Ishikawa (cell line): Measurements from ENCODE around the genes CRELD2, IL17REL and HDAC10.

- RRBS = 89% methylated on average over 13 of the region's 26 CpGs
Measured at GRCh38 chr22:49838604-49839341, 11.1 kb upstream of the BRD1 start.

DNA sequence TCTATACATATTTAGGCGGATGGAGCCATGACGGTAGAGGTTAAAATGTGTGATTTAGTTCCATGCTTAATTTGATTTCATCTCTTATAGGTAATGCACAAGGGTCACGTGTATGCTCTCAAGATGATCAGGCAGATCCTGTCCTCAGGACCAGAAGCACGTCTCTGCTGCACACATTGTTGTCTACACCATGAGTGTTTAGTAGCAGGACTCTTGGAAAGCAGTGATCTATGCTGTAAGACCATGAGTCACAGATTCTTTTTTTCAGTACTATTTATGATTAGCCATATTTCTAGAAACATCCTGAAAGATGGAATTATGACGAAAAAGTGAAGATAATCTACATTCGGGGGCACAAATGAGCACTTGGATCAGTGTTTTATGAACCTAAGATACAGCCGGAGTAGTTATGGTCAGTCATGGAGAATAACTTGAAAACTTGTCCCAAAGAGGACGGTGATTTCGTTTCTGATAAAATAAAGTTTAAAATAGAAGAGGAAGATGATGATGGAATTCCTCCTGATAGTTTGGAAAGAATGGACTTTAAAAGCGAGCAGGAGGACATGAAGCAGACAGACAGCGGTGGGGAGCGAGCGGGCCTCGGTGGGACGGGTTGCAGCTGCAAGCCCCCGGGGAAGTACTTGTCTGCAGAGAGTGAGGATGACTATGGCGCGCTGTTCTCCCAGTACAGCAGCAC lies 29.7 kb downstream of the ZBED4 start:
- RRBS = 93% methylated on average over 1 of the region's 18 CpGs

DNA sequence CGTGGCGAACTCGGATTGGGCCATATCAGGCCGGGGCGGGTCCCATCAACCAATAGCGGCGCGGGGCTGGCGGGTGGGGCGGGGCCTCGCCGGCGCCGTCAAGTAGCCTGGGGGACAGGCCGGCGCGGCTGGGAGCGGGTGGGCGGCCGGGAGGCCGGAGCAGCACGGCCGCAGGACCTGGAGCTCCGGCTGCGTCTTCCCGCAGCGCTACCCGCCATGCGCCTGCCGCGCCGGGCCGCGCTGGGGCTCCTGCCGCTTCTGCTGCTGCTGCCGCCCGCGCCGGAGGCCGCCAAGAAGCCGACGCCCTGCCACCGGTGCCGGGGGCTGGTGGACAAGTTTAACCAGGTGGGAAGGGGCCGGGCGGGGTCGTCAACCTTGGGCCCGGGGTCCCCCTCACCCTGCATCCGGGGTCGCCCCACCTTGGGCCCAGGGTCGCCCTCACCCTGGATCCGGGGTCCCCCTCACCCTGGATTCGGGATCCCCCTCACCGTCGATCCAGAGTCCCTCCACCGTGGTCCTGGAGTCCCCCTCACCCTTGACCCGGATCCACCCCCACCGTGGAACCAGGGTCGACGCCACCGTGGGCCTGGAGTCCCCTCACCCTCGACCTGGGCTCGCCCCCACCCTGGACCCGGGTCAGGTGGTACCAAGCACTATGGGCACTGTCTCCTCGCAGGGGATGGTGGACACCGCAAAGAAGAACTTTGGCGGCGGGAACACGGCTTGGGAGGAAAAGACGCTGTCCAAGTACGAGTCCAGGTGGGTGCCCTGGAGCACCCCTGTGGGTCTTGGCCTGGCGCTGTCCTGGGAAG lies at the start of gene CRELD2:
CRELD2 (plus strand) TSS at position 81 of the 812 bp plus-strand sequence.
- RRBS = 2% methylated on average over 42 of the region's 72 CpGs

GRCh38 chr22:49925349-49926420 lies 7.3 kb downstream of the CRELD2 start:
- RRBS = 98% methylated on average over 2 of the region's 39 CpGs

DNA sequence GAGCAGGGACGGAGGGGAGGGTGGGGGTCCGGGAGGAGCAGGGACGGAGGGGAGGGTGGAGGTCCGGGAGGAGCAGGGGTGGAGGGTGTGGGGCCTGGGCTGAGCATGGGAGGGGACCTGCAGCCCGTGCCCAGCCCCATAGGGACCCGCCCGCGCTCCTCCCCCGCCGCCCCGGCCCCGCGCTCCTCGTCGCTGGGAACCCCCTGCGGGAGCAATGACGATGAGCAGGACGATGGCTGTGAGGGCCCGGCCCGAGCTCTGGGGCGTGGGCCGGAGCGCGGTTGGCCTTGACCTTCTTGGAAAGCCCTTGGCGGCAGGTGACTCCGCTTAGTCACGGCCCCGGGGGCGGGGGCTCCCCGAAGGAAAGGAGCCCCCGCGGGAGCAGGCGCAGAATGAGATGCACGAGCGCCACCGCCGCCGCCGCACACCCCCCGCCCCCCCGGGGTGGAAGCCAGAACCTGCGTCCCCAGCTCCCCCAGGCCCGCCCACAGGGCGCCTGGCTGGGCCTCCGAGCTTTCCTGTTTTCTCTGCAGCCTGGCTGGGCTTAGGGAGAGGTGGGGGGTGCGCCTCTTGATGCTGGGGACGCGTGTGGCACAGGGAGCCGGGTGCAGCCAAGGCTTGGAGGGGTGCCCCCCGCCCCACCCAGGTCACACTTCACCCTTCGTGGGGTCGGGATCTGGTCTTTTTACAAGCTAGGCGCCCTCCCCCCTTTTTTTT lies 17.7 kb downstream of the CRELD2 start:
- RRBS = 2% methylated on average over 32 of the region's 53 CpGs

GRCh38 chr22:49952969-49953908 lies 7.3 kb upstream of the PIM3 start:
- RRBS = no CpG with 5 or more reads among the region's 29 CpGs

GRCh38 chr22:49992790-49993558 lies 19.6 kb downstream of the IL17REL start:
- RRBS = 19% methylated on average over 7 of the region's 24 CpGs

DNA sequence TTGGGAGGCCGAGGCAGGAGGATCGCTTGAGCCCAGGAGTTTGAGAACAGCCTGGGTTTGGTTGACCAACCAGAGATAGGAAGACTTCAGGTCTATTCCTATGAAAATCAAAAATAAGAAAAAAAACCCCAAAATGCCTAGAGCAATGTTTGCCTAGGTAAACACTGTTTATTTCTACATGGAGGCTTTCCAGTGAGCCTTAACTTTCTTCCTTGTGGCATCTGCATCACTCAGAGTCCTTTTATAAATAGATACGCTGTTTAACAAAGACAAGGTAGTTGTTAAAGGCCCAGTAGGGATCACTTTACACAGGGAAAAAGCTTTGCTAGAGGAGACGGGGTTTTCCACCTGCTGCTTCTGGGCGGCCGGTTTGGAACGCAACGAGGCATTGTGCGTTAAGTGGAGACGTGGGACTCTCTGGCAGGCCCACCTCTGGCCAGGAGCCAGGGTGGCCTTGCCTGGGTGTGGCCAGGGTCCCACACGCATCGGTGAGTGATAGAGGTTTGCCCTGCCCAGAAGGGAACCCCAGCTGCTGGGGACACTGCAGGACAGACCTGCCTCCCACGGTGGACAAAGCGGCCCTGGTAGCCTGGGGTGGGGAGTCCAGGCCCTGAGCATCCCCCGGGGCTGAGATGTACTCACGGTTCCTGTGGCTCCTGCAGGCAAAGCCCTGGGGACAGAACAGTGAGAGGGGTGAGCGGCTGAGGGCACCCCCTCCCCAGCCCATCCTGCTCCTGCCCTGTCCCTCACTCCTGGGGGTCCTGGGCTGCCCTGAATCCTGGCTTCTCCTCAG lies 4.4 kb downstream of the IL17REL start:
- RRBS = no CpG with 5 or more reads among the region's 17 CpGs

GRCh38 chr22:50012474-50013040 lies at the start of gene IL17REL:
IL17REL (minus strand) TSS chr22:50012765.
- RRBS = no CpG with 5 or more reads among the region's 18 CpGs

DNA sequence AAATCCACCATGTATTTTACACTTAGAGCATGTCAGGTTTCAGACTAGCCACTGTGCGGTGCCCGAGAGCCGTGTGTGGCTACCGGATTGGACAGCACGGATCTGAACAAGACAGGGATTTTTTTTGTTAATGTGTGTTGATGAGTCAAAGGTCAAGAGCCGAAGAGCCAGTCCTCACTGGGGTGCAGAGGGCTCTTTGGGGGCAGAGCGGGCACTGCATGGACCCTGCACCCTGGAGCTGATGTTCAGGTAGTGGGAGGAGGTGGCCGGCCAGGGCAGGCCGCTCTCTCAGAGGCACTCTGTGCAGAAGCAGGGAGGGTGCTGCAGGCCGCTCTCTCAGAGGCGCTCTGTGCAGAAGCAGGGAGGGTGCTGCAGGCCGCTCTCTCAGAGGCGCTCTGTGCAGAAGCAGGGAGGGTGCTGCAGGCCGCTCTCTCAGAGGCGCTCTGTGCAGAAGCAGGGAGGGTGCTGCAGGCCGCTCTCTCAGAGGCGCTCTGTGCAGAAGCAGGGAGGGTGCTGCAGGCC lies 23.6 kb upstream of the PANX2 start:
- RRBS = no CpG with 5 or more reads among the region's 17 CpGs

DNA sequence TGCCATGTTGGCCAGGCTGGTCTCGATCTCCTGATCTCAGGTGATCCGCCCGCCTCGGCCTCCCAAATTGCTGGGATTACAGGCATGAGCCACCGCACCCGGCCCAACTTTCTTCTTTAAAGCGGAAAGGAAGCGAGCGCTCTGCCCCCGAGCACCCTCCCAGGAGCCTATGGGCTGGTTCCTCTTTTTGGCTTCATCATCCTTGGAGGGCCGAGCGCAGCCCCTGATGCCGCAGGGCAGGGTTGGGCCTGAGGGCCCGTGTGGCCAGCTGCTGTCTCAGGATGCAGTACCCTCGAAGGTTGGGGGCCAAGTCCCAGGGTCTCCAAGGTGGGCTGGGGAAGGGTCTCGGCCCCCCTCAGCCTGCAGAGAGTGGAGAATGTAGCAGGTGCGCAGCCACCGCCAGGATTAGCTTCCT lies 2.7 kb downstream of the PANX2 start:
- RRBS = no CpG with 5 or more reads among the region's 18 CpGs

DNA sequence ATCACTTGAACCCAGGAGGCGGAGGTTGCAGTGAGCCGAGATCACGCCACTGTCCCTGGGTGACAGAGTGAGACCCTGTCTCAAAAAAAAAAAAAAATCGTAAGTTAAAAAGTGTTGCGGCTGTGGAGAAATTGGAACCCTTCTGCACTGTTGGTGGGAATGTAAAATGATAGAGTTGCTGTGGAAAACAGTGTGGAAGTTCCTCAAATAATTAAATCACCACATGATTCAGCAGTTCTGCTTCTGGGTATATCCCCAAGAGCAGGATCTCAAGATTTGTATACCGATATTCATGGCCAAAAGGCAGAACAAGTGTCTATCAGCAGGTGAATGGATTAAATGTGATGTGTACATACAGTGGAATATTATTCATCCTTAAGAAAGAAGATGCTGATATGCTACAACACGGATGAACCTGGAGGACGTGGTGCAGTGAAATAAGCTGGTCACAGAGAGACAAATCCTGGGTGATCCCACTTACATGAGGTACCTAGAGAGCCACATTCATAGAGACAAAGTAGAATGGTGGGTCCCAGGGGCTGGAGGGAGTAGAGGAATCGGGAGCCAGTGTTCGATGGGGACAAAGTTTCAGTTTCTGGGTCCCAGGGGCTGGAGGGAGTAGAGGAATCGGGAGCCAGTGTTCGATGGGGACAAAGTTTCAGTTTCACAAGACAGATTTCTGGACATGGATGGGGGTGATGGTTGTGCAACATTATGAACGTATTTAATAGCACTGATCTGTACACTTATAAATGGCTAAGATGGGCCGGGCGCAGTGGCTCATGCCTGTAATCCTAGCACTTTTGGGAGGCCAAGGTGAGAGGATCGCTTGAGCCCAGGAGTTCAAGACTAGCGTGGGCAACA lies 4.0 kb downstream of the SELENOO start:
- RRBS = no CpG with 5 or more reads among the region's 17 CpGs

DNA sequence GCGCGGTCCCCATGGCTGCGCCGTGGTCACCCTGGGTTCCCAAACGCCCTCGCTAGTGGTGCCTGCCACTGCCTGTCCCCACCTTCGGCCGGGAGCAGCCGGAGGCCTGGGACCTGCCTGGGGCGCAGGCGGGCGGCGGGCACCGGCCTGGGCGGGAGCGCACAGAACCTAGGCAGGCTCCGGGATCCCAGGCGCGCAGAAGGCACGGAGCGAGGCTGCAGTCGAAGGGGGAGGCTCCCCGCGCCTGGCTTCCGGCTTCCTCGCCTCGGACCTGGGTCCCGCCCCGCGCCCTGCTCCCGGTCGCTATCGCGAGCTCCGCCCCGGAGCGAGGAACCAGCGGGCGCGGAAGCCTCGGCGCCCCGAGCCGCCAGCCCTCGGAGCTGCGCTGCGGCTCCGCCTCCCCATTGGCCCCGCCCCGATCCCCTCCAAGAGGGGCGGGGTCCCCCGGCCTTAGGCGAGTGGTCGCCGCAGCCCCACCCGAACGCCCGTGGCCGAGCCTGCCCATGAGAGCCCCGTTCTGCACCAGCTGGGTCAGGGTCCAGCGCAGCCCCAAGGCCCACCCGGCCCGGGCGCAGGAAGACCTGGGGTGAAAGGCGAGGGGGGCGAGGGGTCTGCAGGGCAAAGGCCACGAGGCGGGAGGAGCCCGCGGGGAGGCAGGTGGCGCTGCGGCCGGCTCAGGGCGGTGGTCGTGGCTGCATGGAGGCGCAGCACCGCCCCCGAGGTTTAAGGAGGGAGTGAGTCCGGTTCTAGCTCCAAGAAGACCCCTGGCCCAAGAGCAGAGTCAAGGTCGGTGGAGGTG lies at the start of gene HDAC10:
HDAC10 (minus strand) TSS at position 246 of the 799 bp plus-strand sequence.
- RRBS = 25% methylated on average over 57 of the region's 80 CpGs

- RRBS = 91% methylated on average over 4 of the region's 19 CpGs
Measured at GRCh38 chr22:50259152-50259655, 2.3 kb downstream of the MAPK12 start.

- RRBS = 2% methylated on average over 35 of the region's 70 CpGs
Measured at GRCh38 chr22:50271323-50272134, 1.3 kb upstream of the MAPK11 start.

DNA sequence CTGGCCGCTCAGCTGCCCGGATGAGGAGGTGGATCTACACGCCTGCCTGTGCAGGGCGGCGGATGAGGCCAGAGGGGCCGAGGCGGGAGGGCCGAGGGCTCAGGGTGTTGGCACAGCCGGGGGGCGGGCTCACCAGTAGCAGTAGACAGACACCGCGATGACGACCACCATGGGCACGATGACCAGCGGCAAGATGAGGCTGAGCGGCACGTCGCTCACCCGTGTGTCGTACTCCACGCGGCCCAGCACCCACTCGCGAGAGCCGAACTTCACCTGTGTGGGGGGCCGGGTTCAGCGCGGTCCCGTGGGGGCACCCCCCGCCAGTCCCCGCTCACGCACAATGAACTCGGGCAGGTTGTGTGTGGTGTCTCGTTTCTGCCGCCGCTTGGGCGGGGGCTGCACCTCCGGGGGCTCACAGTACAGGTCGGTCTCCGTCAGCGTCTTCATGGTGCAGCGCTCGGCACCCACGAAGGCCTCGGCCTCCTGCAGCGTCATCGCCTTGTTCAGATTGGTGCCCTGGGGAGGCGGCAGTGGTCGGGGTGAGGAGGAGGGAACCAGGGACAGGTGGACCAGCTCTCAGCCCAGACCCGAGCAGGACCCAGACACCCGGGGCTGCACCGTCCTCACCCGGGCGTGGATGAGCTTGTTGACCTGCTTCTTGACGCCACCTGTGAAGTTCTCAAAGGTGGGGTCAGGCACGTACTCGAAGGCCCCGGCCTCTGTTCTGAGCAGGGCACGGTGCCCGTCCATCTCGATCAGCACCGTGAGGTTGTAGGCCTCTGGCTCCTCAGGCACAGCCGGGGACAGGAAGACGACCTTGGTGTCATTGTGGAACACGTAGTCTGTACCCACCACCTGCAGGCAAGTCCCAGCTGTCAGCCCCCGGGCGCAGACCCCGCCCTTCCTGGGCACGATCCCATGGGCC lies 11.3 kb upstream of the MAPK11 start:
- RRBS = 47% methylated on average over 28 of the region's 69 CpGs

DNA sequence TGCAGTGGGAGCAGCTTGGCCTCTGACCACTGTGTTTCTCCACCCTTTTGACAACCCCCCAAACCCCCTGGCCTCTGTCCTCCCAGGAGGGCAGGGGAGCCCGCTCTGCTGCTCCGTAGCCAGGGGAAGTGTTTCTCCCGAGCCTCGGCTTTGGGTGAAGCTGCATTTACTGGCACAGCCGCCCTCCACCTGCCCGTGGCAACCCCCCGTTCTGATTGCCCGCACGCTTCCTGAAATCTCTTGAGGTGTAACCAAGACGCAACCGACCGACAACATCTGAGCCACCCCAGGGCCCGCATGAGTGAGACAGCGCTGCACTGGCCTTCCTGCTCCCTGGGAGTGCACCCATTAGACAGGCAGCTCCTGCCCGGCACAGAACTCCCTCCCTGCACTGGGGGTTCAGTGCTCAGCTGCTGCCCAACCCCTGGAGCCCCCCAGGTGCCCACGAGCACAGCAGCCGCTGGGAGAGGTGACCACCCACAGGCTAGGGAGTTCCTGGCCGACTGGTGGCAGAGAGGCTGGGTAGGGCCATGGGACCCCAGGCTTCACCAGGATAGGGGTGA lies 14.8 kb downstream of the PLXNB2 start:
- RRBS = no CpG with 5 or more reads among the region's 18 CpGs

DNA sequence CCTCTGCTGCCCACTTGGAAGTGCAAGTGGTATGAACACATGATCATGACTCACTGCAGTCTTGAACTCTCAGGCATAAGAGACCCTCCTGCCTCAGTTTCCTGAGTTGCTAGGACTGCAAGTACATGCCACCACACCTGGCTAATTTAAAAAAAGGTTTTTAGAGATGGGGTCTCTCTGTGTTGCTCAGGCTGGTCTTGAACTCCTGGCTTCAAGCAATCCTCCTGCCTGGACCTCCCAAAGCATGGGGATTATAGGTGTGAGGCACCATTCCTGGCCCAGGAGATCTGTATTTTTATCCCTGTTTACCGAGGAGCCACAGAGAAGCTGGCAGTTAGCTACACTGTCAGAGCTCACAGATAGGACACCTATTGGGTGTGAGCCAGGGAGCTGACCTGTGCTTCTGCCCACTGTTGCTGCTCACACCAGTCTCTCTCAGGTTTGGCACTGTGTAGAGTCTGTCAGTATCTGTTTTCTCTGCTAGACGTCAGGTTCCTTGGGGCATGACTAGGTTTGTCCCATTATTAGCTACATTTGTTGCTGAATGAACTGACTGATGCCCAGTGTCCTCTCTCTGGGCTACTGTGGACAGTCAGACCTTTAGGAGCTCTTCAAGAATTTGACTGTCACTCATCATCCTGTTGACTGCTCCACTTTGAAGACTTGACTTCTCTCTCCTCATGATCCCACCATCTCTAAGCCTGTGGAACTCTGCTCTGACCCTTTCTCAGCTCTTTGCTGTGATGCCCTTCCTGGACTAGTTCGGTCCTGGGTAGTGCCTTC lies 17.4 kb downstream of the PPP6R2 start:
- RRBS = no CpG with 5 or more reads among the region's 3 CpGs

DNA sequence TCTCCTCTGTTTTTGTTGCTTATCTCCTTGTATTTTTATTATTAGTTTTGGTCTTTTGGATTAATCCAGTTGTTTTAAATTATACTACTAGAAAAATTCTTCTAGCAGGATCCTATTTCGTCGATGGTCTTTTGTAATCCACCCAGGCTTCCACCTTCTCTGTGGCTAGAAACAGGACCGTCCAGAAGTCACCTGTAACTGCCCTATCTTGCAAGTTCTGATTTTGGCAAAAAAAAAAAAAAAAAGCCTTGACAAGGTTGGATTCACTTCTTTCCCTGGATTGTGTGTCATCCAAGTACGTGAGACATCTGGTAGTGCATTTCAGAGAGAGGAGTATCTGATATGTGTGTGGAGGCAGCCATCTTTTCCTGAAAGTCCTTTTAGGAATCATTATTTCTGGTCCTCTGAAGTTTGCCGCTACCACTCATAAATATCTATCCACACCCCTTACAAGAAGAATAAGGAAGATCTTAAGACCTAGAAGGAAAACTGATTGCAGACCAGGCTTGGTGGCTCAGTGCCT lies 48.7 kb downstream of the PPP6R2 start:
- RRBS = no CpG with 5 or more reads among the region's 5 CpGs

- RRBS = no CpG with 5 or more reads among the region's 13 CpGs
Measured at GRCh38 chr22:50415451-50415911, 59.4 kb downstream of the SBF1 start.